Thyroid gland (tissue), 7 donors: ENCODE measurements around the genes SEPTIN6 and TEX13D.

- PRO-cap, 2 experiments, result no peak in any of the 2 experiments
- RAMPAGE, long total RNA, 5 experiments, result no peak in any of the 5 experiments
Measured at GRCh38 chrX:119606952-119607249, 32.5 kb downstream of the UBE2A start.

GRCh38 chrX:119693008-119693747 is at the start of gene SEPTIN6:
SEPTIN6 (minus strand) TSS chrX:119693168.
- PRO-cap, 2 experiments, result peak in 1 of 2 experiments; most common minus-strand start chrX:119693168 (in 1)
- RAMPAGE, long total RNA, 5 experiments, result start-site peak on the minus strand in 4 of 5 experiments, at chrX:119693047-119693191 at its widest, 5 to 141 reads per replicate

GRCh38 chrX:119758653-119759099 is 288 bp downstream of the SOWAHD start:
- PRO-cap, 2 experiments, result no peak in any of the 2 experiments
- RAMPAGE, long total RNA, 5 experiments, result no peak in any of the 5 experiments

GRCh38 chrX:119759931-119760499 is 1.6 kb downstream of the SOWAHD start:
- PRO-cap, 2 experiments, result no peak in any of the 2 experiments
- RAMPAGE, long total RNA, 5 experiments, result no peak in any of the 5 experiments

DNA sequence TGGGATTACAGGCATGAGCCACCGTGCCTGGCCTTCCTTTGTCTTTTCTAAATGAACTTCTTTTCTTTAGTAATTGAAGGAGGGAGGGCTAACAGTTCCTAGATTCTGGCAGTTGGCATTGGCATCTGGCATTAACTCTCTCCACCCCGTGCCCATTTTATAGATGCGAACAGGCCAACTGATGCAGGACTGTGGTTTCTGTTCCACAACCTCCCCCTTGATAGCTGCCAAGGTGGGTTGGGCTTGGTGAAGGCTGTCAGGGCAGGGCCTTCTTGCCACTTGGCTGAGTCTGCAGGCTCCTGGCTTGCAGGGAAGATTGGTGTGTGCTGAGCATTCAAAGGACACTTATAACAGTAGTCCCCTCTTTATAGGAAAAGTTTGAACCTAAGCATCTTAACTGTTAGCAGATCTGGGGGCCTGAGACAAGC is 4.3 kb downstream of the SOWAHD start:
- PRO-cap, 2 experiments, result no peak in any of the 2 experiments
- RAMPAGE, long total RNA, 5 experiments, result no peak in any of the 5 experiments

DNA sequence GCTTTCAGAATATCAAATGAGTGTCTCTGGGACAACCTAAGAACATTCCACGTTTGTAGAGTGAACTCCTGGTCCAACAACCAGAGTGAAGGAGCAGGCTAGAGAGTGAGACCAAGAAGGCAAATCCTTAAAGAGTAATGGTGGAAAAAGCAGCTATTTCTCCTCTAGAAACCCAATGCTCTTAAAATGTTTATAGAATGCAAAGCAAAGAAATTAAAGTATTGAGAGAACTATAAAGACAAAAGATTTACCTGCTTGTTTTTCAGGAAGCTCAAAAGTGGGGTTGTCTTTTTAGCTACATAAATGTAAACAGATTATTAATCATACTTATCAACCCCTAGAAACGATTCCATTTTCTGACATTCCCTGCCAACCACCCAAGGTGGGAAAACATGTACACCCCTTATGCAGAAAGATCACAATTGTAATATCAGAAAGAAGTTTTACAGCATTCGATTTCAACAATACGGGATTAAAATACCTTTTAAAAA is 11.2 kb downstream of the UPF3B start:
- PRO-cap, 2 experiments, result no peak in any of the 2 experiments
- RAMPAGE, long total RNA, 5 experiments, result no peak in any of the 5 experiments

GRCh38 chrX:119936265-119936938 is 7.1 kb downstream of the NKAP start:
- PRO-cap, 2 experiments, result no peak in any of the 2 experiments
- RAMPAGE, long total RNA, 5 experiments, result no peak in any of the 5 experiments

DNA sequence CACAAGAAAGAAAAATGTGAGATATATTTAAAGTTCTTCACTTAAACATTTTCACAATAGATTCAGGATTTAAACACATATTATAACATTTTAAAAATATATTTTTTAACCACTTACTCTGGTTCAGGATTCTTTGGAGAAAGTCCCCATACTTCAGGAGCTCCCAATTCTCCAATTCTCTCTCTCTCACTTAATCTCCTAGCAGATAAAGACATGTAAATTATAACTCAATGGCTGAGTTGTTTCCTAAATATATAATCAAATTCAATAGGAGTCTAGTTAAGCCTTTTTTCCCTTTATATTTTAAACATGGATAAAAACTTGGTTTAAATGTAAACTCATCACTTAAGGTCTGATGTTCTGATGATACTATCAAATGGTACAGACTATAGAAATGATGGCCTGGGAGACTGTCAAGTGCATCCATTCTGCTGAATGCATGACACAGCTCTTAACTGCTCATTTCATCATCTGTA is 4.9 kb downstream of the NKAP start:
- PRO-cap, 2 experiments, result no peak in any of the 2 experiments
- RAMPAGE, long total RNA, 5 experiments, result no peak in any of the 5 experiments

DNA sequence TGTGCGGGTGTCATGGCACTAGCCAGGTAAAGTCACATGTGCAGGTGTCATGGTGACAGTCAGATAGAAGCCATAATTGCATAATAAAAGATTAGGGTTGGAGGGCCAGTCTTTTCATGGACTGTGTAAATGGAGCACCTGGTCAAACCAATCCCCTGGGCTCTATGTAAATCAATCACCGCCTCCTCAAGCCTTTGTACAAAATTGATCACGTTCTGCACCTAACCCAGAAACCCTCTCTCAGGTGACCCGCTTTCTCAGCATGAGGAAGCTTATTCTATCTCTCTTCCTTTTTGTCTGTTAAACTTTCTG is 18.0 kb upstream of the RHOXF2 start:
- PRO-cap, 2 experiments, result no peak in any of the 2 experiments
- RAMPAGE, long total RNA, 5 experiments, result no peak in any of the 5 experiments

DNA sequence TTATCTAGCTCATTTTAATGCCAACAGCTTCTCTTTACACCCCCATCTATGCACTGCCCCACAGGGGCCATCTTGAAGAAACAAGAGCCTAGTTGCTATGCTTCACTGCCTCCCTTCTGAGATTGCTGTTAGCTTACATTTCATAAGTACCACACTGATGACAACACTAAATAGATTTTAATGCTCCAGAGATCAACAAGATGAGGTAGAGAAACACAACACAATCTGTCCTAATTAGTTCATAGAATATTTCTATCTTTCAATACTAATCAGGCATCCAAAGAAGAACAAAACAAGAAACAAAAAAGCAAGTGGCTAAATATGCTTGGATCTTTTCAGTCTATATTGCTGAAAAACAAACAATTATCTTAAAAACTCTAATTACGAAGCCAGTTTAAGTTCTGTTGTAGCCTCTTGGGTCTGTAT is 38.8 kb downstream of the LAMP2 start:
- PRO-cap, 2 experiments, result no peak in any of the 2 experiments
- RAMPAGE, long total RNA, 5 experiments, result no peak in any of the 5 experiments

GRCh38 chrX:120617925-120618824 is 11.7 kb downstream of the C1GALT1C1 start:
- PRO-cap, 2 experiments, result no peak in any of the 2 experiments
- RAMPAGE, long total RNA, 5 experiments, result no peak in any of the 5 experiments

- PRO-cap, 2 experiments, result no peak in any of the 2 experiments
- RAMPAGE, long total RNA, 5 experiments, result no peak in any of the 5 experiments
Measured at GRCh38 chrX:123482327-123482978, 250.4 kb downstream of the THOC2 start.

- PRO-cap, 2 experiments, result peak in 2 of 2 experiments; most common plus-strand start chrX:123648853 (in 2); most common minus-strand start chrX:123648620 (in 1)
- RAMPAGE, long total RNA, 5 experiments, result no peak in any of the 5 experiments
Measured at GRCh38 chrX:123648449-123648987, 84.3 kb downstream of the THOC2 start.

GRCh38 chrX:123679062-123679956 is 53.5 kb downstream of the THOC2 start:
- PRO-cap, 2 experiments, result no peak in any of the 2 experiments
- RAMPAGE, long total RNA, 5 experiments, result no peak in any of the 5 experiments

GRCh38 chrX:123731649-123731902 is 1.3 kb downstream of the THOC2 start:
- PRO-cap, 2 experiments, result peak in 2 of 2 experiments; most common plus-strand start chrX:123731734 (in 1)
- RAMPAGE, long total RNA, 5 experiments, result no peak in any of the 5 experiments

DNA sequence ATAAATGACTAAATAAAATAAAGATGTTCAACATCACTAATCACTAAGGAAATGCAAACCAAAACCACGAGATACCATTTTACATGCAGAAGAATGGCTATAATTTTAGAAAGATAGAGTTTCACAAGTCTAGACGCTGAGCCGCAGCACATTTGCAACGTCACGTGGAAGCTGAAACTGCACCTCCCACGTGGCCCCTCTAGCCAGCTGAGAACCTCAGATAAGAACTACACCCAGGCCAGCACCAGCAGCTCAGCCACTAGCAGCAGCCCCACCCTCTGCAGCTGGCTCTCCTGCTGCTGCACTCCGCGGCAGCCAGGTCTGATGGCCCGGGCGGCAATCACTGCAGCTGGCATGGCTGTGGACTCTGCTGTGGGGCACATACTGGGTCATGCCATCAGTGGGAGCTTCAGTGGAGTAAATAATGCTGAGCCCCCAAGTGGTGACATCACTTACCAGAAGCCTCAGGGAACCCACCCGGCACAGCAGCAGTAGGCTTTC is 52.0 kb upstream of the THOC2 start:
- PRO-cap, 2 experiments, result no peak in any of the 2 experiments
- RAMPAGE, long total RNA, 5 experiments, result no peak in any of the 5 experiments

- PRO-cap, 2 experiments, result no peak in any of the 2 experiments
- RAMPAGE, long total RNA, 5 experiments, result no peak in any of the 5 experiments
Measured at GRCh38 chrX:124103521-124104574, 142.3 kb downstream of the STAG2 start.

- PRO-cap, 2 experiments, result no peak in any of the 2 experiments
- RAMPAGE, long total RNA, 5 experiments, result no peak in any of the 5 experiments
Measured at GRCh38 chrX:124332306-124332983, at the start of gene TEX13D. TEX13D (plus strand) TSS chrX:124332660.

- PRO-cap, 2 experiments, result no peak in any of the 2 experiments
- RAMPAGE, long total RNA, 5 experiments, result no peak in any of the 5 experiments
Measured at GRCh38 chrX:125202510-125202926, 117.2 kb upstream of the TEX13C start.

DNA sequence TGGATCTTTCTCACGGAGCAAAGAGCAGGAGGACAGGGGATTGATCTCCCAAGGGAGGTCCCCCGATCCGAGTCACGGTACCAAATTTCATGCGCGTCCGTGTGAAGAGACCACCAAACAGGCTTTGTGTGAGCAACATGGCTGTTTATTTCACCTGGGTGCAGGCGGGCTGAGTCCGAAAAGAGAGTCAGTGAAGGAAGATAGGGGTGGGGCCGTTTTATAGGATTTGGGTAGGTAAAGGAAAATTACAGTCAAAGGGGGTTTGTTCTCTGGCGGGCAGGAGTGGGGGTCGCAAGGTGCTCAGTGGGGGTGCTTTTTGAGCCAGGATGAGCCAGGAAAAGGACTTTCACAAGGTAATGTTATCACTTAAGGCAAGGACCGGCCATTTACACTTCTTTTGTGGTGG is 74.4 kb downstream of the TEX13C start:
- PRO-cap, 2 experiments, result no peak in any of the 2 experiments
- RAMPAGE, long total RNA, 5 experiments, result no peak in any of the 5 experiments